Parietal lobe (tissue), 2 donors: Measurements from ENCODE around the genes TAB3 and H2AL3.

DNA sequence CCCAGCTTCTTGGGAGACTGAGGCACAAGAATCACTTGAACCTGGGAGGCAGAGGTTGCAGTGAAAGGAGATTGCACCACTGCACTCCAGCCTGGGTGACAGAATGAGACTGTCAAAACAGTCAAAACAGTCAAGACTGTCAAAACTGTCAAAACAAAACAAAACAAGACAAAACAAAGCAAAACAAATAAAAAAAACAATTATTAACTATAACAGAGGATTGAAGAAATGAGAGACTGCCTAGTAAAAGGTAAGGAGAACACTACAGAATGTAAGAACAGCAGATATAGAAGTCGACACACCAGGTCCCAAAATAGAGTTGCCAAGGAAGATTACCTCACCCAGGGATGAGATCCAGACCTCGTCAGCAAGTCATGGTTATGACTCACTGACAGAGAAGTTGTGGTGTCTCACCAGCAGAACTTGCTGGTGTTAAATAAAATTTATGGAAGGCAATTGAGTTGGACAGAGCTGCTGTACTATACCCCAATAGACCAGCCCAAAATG, 32.2 kb upstream of the GK start:
- RAMPAGE, long total RNA: no peak

DNA sequence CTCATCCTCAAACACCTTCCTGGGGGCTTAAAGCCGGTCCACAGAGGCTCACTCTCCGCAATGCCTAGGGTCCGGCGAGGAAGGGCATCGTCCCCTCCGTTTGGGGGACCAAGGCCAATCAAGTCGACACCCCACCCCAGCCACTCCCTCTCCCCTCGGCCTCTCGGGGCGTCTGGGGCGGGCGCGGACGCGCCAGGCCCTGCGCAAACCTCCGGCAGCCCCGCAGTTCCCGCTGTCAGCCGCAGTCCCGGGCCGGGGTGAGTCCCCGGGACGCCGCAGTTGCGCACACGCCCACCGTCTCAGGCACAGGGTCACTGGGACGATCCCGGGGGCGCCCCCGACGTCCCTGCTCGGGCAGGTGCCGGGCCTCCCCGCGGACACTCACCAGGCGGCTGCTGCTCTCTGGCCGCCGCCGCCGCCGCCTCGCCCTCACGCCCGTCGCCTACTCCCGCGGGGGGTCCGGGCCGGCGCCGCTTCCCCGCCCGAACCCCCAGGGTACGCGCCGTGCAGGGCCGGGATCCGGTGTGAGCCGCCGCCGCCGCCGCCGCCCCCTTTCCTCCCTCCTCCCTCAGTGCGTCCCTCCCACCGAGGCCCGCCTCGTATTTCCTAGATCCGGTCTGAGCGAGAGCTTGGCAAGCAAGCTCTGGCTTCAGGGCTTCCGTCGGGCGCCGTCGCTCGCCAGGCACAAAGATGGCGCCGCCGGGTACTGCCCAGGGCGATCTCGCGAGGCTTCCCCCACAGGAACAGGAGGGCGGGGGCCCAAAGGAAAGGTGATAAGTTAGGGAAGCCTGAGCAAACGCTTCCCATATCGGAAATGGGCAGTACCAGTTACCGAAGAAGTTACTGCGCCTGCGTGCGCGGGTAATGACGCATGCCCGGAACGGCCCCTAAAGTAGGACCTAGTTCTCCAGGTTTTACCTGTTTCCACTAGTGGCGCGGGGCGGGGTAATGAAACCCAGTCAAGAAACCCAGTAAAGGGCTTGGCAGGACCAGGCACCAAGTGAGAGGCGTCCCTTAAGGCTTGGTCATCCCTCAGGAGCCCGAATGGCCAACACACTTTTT, at the start of gene TAB3:
TSS of gene TAB3 (minus strand) at position 526 of the 1,062 bp plus-strand sequence.
- RAMPAGE, long total RNA: no peak

- RAMPAGE, long total RNA: no peak
Observed at GRCh38 chrX:31862732-31863114, 790.9 kb upstream of the FTHL17 start.

- RAMPAGE, long total RNA: no peak
Observed at GRCh38 chrX:32491406-32491605, 720.0 kb downstream of the DMD start.

DNA sequence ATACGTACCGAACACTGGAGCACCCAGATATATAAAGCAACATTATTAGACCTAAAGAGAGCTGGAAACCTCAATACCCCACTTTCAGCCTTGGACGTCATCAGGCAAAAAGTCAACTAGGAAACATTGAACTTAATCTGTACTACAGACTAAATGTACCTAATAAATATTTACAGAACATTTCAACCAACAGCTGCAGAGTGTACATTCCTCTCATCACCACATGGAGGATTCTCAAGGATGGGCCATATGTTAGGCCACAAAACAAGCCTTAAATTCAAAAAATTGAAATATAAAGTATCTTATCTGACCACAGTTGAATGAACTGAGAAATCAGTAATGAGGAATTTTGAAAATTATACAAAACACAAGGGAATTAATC, 357.3 kb downstream of the DMD start:
- RAMPAGE, long total RNA: no peak

- RAMPAGE, long total RNA: no peak
Observed at GRCh38 chrX:33339270-33339600, 127.9 kb upstream of the DMD start.

DNA sequence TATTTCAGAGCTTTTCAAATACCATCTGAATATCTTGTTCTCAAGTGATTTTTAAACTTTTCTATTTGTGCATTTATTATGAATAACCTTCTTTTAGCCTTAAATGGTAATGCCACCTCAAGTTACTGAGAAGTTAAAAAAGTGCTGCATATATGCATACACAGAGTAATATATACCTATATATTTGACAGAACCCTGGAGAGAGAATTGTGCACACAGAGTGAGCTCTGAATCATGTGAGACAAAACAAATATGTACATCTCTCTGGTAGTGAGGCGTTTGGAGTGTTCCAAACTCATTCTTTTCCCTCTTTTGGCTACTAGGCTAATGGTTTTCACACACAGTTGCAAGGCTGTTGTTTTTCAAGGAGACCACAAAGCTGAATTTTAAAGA, 46.0 kb downstream of the CFAP47 start:
- RAMPAGE, long total RNA: no peak

GRCh38 chrX:36958625-36959123, 49.5 kb upstream of the FAM47C start:
- RAMPAGE, long total RNA: no peak

DNA sequence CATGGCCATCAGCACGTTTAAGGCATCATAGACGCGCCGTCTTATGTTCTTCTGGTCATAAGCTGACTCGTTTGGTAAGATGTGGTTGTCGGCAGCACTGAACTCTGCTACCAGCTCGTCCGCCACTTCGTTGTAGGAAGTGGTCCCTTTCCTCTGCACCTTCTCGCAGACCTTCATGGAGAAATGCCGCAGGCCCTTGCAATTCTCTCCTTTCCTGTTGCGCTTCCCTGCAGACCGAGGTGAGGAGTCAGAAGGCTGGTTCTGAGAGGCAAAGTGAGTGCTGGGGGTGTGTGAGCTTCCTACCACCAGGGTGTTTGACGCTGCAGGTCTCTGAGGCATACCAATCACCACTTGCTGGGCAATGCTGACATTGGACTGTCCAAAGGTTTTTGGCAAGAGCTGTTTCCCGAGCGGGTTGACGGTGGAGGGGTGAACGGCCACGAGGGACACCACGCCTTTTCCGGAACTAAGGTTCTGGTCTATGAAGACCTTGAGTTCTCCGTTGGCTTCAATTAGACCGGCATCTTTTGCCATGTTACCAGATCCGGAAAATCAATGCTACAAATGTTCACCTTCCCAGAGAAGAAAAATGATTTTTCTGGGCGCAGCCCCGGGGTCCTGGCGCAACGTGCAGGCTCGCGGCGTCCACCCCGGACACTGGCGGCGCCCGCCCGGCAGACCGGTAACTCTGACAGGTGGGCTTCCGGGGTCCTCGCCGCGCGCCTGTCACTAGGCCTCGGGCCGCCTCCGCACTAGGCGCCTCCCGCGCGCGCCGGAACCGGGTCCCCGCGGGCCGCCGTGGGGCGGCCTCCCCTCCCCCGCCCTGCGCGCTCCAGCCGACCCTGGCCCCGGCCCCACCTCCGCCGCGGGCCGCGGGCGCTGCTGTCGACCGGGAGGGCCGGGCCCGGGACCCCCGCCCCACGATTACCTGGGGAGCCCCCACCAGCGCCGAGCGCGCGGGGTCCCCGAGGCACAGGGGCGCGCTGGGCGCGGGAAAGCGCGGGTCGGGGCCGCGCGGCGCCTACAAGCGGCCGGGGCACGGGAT, 45.0 kb upstream of the FAM47C start:
- RAMPAGE, long total RNA: no peak

DNA sequence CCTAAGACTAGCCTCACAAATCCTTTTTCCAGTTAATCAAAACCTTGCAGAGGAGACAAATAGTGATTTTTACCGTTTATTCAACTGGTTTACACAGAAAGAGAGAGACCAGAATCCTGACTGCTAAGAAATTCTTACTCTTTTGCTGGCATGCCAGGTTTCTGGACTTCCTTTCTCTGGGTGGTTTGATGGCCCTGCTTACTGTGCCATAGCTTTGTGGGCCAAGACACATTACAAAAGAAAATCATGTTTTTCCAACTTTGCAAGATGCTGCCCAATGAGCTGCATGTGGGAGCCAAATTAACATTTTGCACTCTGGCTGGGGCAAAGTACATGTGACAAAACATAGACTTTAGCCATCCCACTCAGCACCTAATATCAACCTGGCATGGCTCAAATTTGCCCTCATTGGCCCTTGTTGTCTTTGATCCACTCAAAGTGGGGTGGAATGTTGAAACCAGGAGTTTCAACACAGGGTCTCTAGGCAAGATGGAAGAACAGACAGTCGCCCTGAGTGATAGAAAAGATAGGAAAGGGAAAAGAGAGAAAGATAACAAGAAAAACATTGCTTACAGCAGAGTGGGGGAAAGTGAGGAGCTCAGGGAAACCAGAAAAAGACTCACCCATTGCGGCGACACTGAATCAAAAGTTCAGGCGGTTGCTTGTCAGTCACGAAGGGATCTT, 40.0 kb upstream of the DYNLT3 start:
- RAMPAGE, long total RNA: no peak

- RAMPAGE, long total RNA: no peak
Observed at GRCh38 chrX:37889752-37890148, 42.4 kb upstream of the DYNLT3 start.

GRCh38 chrX:37993976-37994410, at the start of gene H2AL3:
TSS of gene H2AL3 (plus strand) at chrX:37994272.
- RAMPAGE, long total RNA: no peak

DNA sequence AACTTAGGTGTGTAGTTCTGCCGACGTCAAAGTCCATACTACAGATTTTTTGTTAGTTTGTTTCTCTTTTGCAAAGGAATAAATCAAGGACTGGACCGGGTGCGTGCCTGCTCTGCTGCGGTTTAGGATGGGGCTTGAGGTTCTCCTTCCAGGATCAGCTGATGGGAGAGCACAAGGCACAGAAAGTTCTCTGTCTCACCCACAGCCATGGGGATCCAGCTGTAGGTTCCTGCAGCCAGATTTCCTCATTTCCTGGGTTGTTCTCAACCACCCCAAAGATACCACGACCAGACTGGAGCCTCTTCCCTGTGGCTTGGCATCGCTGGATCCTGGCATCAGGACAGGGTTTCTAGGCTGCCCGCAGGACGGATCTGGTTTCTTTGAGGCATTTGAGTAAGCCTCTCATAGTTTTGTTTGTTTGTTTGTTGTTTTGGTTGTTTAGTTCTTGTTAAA, 762 bp upstream of the SRPX start:
- RAMPAGE, long total RNA: no peak

DNA sequence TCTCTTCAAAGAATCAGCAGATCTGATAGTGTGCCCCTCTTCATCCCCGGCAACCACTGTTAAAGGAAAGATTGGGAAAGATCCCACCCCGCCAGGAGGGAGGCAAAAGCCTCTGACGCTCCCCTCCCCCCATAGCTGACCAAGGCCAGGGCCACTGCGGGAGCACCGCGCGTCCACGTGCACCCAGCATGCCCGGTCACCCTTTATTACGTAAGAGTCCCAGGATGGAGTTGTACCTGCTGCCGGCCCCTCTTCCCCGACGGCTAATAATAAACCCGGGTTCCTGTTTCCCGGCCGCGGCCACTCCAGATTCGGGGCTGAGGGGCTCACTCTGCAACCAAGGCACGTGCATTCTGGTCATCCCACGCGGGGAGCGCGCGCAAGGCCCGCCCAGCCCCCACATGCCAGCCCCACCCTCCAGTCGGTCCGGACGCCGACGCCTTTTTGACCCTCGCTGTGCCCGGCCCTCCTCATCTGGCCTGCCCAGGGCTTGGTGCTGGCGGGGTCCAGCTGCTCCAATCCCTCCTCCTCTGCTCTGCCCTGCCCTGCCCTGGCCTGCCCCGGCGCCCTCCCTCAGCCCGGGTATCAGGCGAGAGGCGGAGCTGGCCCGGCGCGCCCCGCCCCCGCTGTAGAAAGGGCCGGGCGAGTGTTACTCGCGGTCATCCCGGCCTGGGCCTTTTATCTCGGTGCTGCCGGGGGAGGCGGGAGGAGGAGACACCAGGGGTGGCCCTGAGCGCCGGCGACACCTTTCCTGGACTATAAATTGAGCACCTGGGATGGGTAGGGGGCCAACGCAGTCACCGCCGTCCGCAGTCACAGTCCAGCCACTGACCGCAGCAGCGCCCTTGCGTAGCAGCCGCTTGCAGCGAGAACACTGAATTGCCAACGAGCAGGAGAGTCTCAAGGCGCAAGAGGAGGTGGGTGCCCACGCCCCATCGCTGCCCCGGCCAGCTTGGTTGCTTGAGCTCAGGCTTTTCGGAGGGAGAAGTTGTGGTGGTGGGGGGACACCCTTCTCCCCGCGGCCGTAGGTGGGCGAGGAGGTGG, 2.6 kb downstream of the MID1IP1 start:
- RAMPAGE, long total RNA: no peak

- RAMPAGE, long total RNA: no peak
Observed at GRCh38 chrX:39226401-39226893, 425.2 kb downstream of the MID1IP1 start.

DNA sequence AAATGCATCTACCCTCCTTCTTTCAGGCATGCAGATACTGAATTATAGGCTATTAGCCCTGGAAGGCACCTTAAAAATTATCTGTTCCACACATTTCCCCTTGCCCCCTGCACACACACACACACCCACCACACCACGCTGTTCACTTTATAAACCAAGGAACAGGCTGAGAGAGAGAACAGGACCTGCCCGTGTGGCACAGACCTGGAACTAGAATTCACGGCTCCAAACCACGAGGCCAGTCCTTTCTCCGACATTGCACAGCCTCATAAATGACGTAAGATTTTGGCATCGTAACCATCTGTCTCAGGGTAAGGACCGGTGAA, 330.4 kb downstream of the BCOR start:
- RAMPAGE, long total RNA: no peak

DNA sequence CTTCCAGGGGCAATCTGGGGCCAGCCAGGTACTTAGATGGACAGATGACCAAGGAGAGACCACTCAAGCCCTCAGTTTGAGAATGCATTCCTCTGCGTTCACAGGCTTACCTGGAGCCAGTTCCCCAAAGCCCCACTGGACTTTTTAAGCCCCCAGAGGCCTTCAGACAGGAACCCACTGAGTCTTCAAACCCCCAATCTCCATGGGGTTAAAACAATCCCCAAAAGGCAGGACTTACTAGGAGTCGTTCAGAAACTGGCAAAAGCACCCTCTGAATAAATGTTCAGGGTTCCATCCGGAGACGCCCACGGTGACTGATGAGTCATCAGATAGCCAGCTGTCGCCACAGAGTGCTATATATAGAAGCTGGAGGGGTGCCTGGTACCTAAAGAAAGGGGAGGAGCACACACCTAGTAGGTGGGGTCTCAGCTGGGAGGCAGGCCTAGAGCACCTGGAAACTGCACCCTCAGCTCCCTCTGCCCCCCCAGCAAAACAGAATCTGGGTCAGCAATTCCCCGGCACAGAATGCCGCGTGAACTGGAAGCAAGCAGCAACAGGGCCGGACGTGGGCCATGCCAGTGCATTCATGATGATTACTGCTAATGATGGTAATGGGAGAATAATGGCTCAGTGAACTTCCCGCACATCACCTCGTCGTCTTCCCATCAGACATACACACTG, 242.1 kb downstream of the BCOR start:
- RAMPAGE, long total RNA: no peak

DNA sequence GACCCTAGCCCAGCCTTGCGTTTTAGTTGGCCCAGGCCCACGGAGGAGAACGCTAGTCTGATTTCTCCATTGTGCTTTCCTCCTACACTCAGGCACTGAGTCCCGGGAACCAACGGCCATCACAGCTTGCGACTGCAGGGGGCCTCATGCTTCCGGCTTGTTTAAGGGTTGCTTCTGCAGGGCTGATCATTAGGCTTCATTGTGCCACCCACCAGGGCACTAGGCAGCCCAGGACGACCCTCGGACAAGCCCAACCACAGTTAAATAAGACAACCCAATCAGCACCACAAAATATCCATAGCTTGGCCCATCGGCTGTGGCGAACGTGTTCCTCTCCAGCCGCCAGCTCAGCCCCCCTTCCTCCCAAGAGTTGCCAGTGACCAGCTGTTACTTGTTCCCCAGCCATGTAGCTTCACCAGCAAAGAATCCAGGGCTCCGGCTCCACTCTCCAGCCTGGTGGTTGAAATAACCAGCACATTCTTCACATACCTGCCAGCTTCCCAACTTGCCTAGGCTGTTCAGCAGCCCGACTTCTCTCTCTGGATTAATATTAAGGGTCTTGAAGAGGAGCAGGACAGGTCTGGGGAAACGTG, 200.4 kb downstream of the BCOR start:
- RAMPAGE, long total RNA: no peak

DNA sequence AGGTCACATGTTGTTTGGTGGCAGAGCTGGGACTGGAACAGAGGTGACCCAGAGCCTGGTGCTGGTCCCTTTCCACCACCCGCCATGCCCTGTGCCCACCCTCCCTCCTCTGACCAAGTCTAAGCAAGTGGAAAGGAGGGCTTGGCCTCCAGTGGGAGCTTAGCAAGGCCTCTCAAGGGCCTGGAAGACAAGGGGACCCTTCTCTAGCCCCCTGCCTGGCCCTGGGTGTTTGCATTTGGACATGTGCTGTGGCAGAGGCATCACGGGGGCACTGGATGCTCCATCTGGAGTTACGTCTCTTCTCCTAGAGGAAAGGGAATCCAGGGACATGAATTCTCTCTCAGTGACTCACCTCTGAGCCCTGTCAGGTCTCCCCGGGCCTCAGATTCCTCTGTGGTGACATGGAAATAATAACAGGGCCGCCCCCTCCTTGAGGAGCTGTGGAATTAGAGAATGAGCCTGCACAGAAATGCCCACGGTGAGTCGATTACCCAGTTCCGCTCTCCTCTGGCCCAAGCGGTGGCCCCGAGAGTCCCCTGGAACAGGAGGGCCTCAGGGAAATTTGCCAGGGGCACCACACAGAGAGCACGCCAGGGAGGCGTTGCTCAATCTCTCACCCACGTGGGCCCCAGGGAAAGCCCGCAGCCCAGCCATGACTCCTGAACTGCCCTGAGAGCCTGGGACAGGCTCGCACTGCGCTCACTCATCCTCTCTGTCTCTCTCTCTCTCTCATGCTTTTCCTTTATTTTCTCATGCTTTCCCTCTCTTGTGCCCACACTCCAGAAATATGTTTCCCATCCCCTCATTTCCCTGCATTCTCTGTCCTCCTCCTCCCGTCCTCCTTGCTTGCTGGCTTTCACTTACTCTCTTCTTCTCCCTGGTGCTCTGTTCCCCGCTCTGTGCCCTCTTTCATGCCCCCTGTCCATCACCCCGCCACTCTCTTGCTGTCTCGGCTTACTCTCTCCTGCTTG, 189.5 kb downstream of the BCOR start:
- RAMPAGE, long total RNA: no peak

DNA sequence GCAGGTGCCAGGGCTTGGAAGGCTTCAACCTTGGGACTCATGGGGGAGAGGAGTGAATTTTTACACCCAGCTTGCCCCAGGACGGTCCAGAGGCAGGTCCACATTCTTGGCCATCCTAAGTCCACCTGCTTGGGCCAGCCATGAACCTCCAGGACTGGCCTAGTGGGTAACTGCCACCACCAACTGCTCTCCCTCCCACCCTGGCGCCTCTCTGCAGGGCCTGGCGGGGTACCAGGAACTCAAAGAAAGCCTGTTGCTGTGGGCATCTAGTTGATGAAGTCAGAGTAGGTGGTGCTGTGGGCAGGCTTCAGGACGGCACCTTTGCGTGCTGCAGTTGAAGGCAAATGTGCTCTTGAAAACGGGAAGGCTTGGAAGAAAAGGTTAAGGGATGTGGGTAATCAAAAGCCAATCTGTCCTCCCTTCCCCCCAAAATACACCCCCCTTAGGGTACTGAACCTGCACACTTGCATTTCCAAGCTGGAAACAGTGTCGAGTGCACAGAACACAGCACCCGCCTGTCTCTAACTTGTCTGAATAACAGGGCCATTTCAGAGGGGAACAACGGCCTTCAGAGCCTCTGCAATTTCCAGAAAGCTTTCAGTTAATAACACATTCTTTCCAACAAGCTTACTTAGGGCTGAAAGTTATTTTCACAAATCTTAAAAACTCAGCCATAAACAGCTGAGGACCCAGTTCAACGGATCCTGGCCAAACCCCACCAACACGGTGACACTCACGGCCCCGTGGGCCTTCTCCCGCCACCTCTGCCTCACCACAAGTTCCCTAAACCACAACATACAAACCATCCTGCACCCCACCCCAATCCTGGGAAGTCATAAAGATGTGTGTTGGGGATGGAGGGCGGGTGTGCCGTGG, 11.8 kb downstream of the BCOR start:
- RAMPAGE, long total RNA: no peak